Epithelial cell of prostate (primary cell): ENCODE results near the genes COL13A1, PPA1 and EIF4EBP2.

- RRBS = under 1% methylated on average over 22 of the region's 52 CpGs
These were observed at the start of gene COL13A1 for GRCh38 chr10:69801416-69802207. Gene COL13A1 (plus strand): TSS chr10:69801906.

GRCh38 chr10:69901573-69902118 is 99.9 kb downstream of the COL13A1 start:
- RRBS = no CpG with 5 or more reads among the region's 6 CpGs

GRCh38 chr10:70145476-70146450 is 737 bp downstream of the TYSND1 start:
- RRBS = 2% methylated on average over 48 of the region's 113 CpGs

- RRBS = no CpG with 5 or more reads among the region's 3 CpGs
These were observed 5.0 kb upstream of the TYSND1 start for GRCh38 chr10:70151450-70151984.

- RRBS = under 1% methylated on average over 27 of the region's 63 CpGs
These were observed at the start of gene PPA1 for GRCh38 chr10:70233254-70234453. Gene PPA1 (minus strand): TSS chr10:70233429.

DNA sequence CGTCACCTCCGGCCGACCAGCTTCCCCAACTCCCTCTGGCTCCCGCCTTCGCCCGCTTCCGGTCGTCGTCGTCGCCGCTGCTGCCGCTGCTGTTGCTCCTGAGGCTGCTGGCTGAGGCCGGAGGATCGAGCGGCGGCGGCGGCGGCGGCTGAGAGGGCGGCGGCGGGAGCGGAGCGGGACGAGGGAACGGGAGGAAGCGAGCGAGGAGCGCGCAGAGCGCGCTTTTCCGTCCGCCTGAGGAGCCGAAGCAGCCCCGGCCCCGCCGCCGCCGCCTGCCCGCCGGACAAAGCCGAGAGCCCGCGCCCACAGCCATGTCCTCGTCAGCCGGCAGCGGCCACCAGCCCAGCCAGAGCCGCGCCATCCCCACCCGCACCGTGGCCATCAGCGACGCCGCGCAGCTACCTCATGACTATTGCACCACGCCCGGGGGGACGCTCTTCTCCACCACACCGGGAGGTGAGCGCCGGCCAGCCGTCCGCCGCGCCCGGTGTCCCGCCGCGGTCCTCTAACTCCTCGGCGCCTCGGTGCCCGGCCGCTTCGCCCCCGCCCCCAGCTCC is at the start of gene EIF4EBP2:
Gene EIF4EBP2, plus strand, starts transcription at position 55 of the 557 bp plus-strand sequence.
- RRBS = 2% methylated on average over 32 of the region's 79 CpGs

DNA sequence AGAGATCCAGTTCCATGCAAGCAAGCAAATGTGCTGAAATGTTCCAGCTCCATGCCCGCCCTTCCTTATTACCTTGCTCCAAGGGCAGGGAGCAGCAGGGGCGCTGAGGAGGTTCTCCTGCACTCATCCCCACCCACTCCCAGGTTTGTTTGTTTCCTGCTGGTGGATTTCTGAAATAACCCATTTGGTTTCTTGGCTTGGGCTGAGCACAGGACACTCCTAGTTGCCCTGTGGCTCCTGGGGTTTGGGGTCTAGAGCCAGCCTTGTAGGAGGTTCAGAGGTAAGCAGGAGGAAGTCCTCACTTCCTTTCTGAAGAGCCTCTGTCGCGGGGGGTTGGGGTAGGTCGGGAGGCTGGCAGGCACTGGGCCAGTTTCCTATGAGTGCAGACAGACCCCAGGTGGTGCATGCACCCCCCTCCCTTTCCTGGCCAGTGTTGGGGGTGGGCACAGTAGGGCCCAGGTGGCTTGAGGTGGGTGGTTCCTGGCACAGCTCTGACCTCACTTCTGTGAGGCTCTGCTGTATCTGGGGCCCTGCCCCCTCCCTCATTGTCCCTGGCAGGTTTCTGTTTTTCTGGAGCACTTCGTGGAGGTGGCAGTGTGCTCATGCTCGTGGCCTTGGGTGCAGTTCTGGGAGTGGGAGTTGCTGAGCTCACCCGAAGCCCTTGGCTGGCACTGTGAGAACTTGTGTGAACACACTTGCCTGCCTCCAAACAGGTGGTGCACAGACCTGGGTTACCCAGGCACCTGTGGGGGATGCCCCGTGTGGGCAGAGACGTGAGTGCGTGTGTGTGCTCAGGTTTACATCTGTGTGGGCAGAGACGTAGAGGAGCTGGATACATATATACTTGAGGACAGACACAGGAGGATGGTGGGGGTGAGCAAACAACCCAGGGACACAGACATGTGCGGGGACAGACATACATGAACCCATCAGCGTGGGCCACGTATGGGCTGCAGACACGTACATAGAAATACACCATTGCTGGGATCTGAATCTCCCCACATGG is 1.8 kb downstream of the PALD1 start:
- RRBS = no CpG with 5 or more reads among the region's 16 CpGs

GRCh38 chr10:70500578-70501385 is 22.2 kb downstream of the PALD1 start:
- RRBS = 74% methylated on average over 2 of the region's 13 CpGs

GRCh38 chr10:70603182-70604161 is 931 bp upstream of the PRF1 start:
- RRBS = no CpG with 5 or more reads among the region's 18 CpGs

GRCh38 chr10:70862424-70862756 is 26.0 kb downstream of the PCBD1 start:
- RRBS = no CpG with 5 or more reads among the region's 13 CpGs

GRCh38 chr10:71013988-71014442 is 125.7 kb upstream of the PCBD1 start:
- RRBS = no CpG with 5 or more reads among the region's 7 CpGs

DNA sequence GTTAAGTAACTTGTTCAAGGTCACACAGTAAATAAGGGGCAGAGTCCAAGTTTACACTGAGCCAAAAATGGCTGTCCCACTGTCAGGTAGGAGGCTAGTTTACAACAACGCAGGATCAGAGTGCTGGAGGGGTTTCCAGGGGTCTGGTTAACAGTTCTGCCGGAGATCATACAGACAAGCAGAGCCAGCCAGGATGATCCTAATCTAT is 572 bp upstream of the UNC5B start:
- RRBS = no CpG with 5 or more reads among the region's 2 CpGs

- RRBS = 2% methylated on average over 2 of the region's 48 CpGs
These were observed 641 bp downstream of the CDH23 start for GRCh38 chr10:71397316-71397806.

DNA sequence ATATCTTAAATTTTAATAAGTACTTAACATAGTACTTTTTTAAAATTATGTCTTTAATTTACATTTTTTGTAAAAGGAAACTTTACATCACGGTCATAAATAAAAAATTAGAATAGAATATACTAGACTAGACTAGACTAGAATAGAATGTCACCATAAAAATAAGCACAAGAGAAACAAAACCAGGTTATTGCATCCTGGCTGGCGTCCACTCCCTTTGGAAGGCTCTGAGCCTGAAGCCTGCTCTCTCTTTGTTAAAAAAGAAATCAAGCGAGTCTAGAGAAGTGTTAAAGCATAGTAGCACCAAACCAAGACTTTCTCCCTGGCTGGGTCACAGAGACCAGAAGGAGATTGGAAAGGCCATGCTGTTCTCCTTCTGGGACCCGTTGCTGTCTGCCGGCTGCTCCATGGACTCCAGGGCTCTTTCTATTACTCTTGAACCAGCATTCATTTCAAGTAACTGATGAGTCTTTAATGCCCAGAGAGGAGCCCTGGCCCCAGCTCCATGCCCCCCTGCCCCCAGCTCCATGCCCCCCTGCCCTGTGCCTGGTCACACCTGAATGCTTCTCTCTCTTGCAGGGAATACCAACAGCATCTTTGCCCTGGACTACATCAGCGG is 104.5 kb downstream of the C10orf105 start:
- RRBS = no CpG with 5 or more reads among the region's 6 CpGs

- RRBS = 92% methylated on average over 6 of the region's 11 CpGs
These were observed 56.3 kb downstream of the C10orf105 start for GRCh38 chr10:71663219-71663660.

GRCh38 chr10:71717266-71718214 is 2.0 kb downstream of the C10orf105 start:
- RRBS = no CpG with 5 or more reads among the region's 10 CpGs

DNA sequence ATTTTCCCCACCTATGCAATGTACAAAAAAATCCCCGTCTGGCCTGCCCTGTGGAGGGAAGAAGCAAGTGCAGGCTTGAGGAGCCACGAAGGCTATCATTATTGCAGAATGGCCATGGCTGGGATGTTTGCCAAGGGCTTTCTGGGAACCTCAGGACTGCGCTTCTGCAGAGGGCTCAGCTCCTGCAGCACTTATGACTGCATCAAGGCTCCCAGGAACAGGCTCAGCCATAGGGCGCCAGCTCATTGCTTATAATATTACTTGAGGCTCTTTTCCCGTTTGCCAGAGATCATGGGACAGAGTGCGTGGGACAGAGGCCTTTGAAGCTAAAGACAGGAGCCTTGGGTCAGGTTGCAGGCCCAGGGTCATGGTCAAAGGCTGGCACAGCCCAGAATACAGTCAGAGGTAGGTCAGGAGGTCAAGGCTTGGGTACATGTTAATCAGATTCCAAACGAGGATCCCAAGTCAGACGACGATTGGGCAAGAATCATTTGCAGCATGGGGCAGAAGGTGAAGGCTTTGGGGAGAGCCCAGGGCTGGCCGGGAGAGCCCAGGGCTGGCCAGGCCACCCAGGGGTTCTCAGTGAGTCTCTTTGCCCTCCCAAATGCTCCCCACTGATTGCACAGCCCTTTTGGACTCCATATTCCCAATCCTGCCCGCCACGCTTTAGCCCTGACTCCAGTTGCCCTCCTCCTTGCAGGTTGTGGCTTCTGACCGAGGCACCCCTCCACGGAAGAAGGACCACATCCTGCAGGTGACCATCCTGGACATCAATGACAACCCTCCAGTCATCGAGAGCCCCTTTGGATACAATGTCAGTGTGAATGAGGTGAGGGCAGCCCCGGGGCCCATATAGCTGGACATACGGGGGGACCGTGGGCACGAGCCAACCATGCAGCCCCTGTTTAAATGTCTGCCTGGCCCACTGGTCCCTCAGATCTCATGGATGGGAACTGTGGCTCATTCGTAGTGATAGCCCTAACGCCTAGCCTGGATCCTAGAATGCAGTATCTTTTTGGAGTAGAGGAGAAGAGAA is 20.9 kb upstream of the C10orf105 start:
- RRBS = no CpG with 5 or more reads among the region's 21 CpGs

DNA sequence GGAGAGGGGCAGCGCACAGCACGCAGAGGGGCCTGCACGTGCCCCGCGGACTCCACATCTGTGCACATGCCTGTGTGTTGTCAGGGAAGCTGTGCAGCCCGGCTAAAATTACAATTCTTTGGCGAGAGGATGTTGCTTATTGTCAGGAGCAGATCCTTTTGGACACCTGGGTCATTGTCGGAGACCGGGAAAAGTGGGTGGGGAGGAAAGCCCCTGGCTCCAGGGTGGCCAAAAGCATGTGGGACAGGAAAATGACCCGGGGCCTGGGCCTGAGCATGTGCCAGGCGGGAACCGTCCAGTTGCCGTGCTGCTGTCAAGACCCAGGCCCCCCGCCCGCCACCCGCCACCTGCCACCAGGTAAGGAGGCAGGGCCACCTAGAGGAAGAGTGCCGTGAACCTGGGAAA is 7.3 kb downstream of the VSIR start:
- RRBS = 60% methylated on average over 5 of the region's 17 CpGs

- RRBS = no CpG with 5 or more reads among the region's 8 CpGs
These were observed 968 bp upstream of the VSIR start for GRCh38 chr10:71774206-71774769.